ENCODE results near the genes PPIE and ZNF684.

- PRO-cap = no peak
These were observed 29.7 kb downstream of the HEYL start for GRCh38 chr1:39609465-39610458.

DNA sequence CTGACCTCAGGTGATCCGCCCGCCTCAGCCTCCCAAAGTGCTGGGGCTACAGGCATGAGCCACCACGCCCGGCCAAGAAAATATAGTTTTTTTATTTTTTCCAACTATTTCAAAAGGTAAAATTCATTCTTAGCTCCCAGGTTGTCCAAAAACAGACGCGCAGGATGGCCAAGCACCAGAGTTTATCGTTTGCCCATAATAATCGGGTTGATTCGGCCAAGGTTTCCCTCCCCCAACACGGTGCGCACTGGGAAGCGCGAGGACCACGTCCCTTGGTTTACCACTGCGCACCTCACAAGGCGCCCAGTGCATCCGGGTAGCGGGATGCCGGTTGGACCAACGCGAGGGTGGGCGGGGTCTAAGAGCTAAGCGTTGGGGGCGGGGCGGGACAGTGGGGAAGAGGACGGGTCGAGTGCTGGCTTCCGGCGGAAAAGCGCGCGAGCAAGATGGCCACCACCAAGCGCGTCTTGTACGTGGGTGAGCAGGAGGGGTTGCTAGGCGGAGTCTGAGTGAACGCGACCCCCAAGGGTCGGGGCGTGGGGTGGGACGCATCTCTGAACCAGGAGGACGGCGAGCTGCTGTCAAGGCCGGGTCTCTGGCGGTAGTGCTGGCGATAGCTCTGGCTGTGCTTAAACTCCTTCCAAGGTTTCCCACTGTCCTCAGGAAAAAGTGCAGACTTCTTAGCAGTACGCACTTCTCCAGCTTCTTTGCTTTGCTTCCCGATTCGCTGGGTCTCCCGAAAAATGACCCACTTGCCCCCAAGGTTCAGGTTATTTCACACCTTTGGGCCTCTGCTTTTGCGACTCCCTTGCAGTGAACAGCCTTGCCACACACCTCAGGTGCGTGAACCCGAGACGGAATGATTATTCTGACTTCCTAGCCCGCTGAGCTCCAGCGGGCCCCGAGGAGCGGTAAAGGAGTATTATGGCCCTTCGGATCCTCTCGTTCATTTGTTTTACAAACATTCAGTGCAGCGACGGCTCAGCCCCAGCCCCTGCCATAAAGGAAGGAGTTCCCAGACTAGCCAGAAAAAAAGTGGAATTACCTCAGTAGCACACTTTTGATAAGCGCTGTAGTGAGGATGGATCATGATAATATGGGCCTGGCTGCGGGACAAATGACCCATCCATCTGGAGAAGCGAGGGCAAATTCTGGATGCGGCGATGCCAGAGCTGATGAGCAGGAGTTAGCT is at the start of gene PPIE:
TSS of gene PPIE (plus strand) at position 428 of the 1,192 bp plus-strand sequence.
- PRO-cap = bidirectional peak, plus-strand start at position 428 of the sequence, minus-strand start at position 282 of the sequence

DNA sequence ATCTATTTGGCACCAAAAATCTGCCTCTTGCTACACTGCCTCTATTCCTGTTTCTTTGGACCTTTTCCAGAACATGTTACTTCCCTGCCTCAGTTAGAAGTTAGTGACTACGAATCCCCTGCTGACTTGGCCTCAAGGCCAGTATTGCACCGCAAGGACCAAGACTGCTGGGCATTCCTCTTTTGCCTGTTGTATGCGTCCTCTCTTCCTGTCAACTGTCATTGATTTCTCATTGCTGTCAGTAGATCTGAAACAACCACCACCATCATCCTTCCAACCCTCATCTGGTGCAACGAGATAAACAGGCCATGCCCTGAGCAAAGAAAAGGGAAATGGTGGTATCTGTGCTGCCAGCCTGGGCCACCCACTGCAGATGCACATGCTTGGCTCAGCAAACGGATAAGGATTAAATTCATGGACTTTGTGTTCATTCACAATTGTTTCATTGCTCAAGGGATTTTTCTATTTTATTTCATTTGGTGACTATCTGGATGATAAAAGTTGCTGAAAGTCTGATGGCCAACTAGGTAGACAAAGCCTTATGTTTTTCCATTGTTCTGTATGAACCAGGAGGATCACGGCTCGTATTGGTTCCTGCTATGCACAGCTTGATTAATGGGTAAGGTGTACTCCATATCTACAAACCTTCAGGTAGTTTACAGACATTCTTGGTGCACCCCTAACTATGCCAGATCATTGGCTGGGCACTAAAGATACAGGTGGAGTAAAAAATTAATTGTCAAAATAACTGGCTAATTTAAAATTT is 13.6 kb downstream of the OXCT2 start:
- PRO-cap = no peak

DNA sequence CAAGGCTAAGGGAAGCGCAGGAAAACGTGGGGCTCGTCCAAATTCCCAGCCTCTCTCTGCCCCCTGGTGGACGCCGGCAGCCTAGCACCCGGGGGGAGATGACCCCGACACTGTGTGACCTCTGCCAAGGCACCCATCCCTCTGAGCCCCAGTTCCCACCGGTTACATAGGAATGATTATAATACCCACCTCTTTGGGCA is 11.0 kb upstream of the BMP8B start:
- PRO-cap = no peak

DNA sequence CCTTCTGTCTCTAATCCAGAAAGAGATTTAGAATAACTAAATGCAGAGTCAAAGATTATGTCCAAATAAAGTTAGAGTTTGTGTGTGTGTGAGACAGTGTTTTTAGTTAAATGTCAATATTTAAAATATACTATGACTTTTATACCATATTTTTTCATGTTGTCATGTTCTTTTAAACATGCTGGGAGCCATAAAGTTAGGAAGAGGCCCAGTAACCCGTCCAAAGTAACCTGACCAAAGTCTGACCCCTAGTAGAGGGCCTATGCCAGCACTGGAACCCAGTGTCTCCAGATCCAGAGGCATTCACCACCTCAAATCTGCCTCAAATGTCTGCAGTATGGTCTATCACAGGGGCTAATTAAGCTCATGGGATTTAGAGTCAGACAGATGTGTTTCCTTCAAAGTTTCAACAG is 1.6 kb upstream of the CAP1 start:
- PRO-cap = no peak

DNA sequence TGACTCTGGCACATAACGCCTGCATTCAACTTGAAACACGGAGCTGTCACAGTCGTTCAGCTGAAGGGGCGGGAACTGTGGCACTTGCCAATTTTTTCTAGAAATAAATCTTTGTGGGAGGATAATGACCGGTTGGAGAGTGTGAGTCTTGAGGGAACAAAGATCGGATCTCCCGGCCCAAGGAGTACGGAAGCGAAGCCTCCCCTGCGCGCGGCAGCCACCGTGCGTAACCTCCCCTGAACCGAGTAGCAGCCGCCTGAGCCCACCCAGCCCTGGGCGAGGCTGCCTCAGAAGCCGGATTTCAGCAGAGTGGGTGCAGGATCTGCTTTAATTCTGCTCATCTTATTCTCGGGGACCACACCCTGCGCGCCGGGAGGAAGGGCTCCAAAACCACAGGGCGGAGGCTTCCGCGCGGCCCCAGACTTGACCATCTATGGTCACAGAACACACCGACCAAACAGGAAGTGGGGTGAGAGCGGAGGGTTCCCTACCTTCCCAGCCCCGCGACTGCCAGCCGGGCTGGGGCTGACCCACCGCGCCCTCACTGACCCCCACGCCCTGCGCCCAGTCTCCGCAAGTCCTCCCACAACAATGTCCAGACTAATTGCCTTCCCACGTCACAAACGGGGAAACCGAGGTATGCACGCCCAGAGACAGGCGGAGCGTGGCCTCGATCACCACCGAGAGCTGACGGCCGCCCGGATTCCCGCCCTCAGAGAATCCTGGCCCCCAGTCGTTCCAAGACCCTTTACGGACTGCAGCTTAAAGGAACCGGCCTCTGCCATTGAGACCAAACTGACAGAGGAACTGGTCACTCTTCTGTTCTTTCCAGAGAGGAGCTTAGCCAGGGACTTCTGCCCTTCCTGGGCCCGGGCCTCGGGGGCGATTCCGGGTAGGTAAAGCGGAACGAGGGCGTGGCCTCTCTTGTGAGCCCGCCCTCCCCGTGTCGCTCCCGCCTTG is 673 bp upstream of the CAP1 start:
- PRO-cap = bidirectional peak, plus-strand start outside the sequence, minus-strand start at position 856 of the sequence

DNA sequence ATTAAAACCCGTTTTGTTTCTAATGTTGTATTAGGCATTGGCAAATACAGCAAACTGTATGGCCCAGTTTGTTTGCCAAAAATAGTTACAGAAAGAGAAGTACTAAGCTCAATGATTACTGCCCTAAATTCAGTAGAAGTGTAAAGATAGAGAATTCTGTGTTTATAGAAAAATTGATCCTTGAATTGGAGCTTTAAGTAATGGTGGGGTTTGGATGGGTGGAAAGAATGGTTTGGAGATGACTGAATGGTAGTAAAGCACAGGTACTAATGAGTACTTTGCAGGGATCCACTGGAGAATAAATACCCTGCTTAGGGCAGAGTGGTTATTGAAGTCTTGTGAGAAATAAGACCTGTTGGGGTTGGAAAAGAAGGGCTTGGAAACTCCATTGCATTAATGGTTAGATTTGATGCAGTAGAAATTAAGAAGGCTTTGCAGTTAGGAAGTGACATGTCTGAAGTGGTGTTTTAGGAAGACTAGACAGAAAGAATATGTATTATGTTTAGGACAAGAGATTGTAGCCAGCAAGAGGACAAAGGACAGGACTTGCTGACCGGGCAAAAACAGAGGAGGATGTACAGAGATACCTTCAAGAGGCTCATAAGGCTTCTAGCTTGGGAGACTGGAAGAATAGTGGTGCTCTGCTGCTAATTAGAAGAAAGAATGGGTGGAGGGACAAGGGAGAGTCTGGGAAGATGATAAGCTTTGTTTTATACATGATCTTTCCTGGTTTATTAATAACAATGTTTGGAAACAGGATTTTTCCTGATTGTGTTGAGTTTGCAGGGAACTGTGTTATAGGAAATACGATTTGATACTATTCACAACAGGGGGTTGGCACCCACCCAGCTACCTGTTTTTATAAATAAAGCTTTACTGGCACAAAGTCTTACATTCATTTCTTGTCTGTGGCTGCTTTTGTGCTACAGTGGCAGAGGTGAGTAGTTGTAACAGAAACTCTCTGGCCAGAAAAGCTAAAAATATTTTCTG is 37.3 kb upstream of the TMCO2 start:
- PRO-cap = no peak

DNA sequence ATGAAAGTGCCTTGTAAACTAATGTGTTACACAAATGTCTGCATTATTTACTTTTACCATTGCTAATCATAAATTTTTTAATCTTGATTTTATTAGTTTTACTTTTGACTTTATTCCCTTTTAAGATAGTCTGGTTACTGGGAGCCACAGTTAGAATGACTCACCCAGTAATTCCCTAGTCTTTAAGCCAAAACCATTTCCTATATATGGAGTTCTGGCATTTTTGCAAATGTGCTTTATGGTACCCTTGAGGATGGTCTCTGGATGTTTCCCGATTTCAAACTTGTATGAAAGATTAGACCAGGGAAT is 6.5 kb downstream of the SMAP2 start:
- PRO-cap = no peak

GRCh38 chr1:40413537-40414143 is 36.6 kb upstream of the ZFP69B start:
- PRO-cap = no peak

- PRO-cap = no peak
These were observed 33.5 kb upstream of the ZFP69B start for GRCh38 chr1:40416658-40417334.

DNA sequence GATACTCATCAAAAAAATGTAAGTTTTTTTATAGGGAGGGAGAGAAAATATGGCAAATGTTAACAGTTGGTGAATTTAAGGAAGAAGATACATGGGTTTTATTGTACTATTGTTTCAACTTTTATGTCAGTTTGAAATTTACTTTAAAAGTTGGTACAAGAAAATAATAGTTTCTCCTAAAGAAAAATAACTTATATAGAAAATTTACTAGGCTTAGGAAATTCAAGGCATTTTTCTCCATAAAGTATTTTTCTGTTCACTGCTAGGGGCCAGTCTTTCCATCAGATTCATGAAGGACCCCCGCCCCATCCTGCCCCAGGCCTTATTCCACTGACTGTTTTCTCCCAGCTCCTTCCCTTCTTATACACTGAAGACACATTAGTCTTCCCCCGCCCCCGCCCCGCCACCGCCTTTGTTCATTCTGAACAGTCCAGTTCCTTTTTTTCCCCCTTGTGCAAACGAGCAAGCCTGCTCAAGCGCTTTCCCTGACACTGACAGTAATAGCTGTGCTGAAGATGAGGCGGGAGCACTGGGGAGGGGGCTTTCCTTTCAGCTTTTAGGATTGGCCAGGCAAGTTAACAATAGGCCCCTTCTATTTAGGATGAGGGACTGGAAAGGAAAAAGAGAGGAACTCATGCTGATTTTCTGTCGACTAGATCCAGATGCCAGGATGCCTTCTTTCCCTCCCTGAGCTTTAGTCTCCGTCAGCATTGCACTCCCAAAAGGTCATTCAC is 29.0 kb upstream of the ZFP69B start:
- PRO-cap = no peak

GRCh38 chr1:40531204-40532377 is at the start of gene ZNF684:
Gene ZNF684, plus strand, starts transcription at chr1:40531637.
- PRO-cap = bidirectional peak, plus-strand start at chr1:40531674, minus-strand start at chr1:40531516

DNA sequence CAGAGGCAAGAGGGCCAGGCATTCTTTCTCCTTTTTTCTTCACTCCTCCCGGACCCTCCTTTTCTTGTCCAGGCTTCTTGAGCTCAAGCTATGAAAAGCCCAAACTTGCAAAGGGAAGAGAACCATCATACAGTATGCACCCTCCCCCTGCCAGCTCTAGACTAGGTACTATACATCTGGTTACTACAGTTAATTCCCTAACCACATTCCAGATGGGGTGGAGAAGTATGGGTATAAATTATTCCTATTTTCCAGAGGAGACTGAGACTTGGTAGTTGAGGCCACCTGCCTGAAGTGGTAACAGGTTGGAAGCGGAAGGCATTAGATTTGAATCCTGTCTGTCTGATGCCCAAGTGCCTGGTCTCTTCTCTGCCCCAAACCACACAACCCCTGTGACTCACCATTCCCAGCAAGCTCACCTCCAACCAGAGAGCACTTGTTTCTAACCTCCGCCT is 2.9 kb downstream of the RIMS3 start:
- PRO-cap = no peak

- PRO-cap = bidirectional peak, plus-strand start at chr1:40802573, minus-strand start at chr1:40802365
These were observed 18.7 kb downstream of the KCNQ4 start for GRCh38 chr1:40802168-40802809.

DNA sequence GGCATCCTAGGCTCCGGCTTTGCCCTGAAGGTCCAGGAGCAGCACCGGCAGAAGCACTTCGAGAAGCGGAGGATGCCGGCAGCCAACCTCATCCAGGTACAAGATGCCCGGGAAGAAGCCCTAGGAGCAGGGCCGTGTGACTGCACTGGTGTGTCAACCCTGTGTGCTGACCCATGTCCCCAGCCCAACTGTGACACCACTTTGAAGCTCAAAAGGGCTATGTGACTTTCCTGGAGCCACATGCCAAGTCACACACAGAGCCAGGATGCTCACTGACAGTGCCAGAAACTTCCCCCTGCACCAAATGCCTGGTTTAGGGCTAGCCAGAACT is 36.5 kb downstream of the KCNQ4 start:
- PRO-cap = no peak

DNA sequence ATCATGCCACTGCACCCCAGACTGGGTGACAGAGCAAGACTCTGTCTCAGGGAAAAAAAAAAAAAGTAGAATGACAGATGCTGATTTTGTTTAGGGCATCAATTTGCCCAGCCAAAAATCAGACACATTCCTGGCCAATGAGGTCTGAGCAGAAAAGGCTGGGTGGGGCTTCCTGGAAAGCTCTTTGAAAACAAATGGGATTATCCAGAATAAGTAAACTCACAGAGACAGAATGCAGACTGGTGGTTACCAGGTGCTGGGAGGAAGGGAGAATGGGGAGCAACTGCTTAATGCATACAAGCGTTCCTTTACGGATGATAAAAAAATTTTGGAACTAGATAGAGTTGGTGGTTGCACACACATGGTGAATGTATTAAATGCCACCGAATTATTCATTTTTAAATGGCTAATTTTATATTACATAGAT is 10.1 kb upstream of the CITED4 start:
- PRO-cap = no peak

DNA sequence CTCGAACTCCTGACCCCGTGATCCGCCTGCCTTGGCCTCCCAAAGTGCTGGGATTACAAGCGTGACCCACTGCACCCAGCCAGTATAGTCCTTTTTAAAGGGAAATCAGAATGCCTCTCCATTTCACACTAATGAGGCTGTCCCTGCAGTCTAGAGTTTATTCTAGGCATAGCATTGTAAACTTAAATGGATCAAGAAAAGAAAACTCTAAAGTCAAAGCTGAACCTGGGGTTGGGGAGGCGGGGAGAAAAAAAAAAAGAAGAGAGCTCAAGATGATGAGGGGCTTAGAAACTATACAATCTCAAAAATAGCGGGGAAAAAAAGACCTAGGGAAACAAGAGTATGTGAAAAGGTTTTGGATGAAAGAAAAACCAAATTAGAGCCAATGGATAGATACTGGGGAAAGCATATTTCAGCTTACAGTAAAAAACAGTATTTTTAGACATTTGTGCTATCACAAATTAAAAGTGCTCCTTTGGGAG is 79.3 kb upstream of the SLFNL1 start:
- PRO-cap = no peak

- PRO-cap = no peak
These were observed 77.0 kb upstream of the SCMH1 start for GRCh38 chr1:41319005-41319700.

DNA sequence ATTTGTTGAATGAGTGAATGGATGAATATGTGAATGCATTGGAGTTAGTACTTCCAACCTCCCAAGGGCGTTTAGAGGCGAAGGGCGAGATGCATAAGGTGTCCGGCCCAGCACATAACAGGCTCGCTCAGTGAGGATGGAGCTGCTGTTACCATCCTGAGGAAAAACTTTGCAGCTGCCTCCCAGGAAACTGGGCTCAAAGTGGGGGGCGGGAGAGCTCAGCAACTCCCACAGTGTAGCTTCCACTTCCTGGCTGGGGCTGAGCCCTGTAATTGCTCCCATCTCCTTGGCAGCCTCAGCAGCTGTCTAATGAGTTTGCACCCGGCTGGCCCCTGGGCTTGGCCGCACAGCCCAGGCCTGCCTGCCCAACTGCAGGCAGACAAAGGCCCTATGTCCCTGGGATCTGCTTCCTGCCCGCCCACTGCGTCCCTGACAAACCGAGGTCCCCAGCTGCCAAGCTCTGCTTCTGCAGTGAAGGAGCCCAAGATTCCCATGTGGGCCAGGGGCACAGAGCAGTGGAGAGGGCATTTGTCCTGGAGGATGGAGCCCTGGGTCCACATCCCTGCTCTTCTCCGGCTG is 30.1 kb downstream of the EDN2 start:
- PRO-cap = no peak

- PRO-cap = no peak
These were observed 22.4 kb downstream of the EDN2 start for GRCh38 chr1:41462018-41462617.